ENCODE measurements around a stretch of chr13.

GRCh38 chr13:104011559-104012106 lies 945.4 kb upstream of the SLC10A2 start:
- PRO-cap = bidirectional peak, plus-strand start at chr13:104011733, minus-strand start at chr13:104011626
- RAMPAGE, long total RNA, 3 experiments = no peak in any of the 3 experiments

GRCh38 chr13:104015069-104015561 lies 948.9 kb upstream of the SLC10A2 start:
- PRO-cap = no peak
- RAMPAGE, long total RNA, 3 experiments = no peak in any of the 3 experiments

GRCh38 chr13:105139354-105139714 lies 326.5 kb upstream of the DAOA start:
- PRO-cap = no peak
- RAMPAGE, long total RNA, 3 experiments = no peak in any of the 3 experiments

DNA sequence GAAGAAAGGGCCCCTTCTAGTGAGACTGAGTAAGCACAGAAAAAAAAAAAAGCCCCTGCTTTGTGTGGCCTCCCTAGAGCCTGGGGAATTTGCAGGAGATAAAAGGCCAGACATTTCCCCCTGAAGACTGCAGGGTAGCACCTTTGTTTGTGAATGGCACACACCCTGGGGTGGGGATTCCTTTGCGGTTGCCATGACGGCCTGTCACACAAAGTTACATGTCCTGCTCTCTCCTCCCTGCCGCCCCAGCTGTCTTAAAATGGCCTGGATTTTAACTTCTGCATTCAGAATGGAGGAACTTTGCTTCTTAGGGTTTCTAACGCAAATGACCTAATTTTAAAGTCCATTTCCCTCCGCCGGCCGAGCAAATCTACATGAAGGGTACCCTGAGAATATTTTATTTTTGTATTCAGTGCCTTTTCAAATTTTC lies 434.8 kb downstream of the EFNB2 start:
- PRO-cap = no peak
- RAMPAGE, long total RNA, 3 experiments = no peak in any of the 3 experiments

- PRO-cap = no peak
- RAMPAGE, long total RNA, 3 experiments = no peak in any of the 3 experiments
Measured at GRCh38 chr13:106154054-106154574, 381.3 kb downstream of the EFNB2 start.

DNA sequence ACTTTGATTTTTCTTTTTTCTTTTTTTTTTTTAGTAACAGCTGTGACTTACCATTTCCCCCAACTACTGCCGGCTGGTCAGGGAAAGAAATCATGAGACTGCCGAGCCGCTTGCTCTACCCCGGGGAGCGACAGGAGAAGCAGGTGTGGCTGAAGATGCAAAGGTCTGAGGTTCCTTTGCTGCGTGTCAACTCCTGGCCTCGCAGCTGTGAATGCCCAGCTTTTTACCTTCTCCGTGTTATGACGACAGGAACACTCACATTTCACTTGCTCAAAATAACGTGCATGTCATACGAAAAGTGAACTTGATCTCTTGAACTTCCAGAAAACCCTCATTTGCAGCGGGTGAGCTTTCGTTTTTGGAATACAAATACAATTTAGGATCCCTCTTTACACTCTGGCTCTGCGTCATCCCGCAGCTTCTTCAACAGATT lies 117.9 kb downstream of the EFNB2 start:
- PRO-cap = no peak
- RAMPAGE, long total RNA, 3 experiments = no peak in any of the 3 experiments

- PRO-cap = no peak
- RAMPAGE, long total RNA, 3 experiments = no peak in any of the 3 experiments
Measured at GRCh38 chr13:106493457-106494214, 41.8 kb downstream of the EFNB2 start.

DNA sequence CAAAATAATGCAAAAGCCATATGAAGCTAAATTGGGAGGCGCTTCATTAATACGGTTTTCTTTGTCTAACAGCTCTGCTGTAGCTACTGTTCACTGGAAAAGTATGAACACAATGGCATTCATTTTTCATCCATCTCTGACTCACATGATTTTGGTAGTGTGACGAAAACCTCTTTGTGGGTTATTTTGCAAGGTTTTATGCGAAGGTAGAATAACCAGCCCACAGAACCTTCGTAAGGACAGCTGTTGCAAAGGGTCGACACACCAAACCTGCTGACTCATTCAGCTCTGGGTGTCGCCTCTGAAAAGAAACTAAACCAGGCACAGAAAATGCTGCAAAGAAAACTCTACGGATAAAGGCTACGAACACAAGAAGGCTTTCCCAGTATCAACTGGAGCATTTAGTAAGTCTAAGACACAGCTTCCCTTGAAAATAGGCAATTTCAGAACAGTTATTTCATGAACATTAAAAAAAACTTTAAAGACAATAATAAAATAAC lies 27.5 kb downstream of the EFNB2 start:
- PRO-cap = no peak
- RAMPAGE, long total RNA, 3 experiments = no peak in any of the 3 experiments

DNA sequence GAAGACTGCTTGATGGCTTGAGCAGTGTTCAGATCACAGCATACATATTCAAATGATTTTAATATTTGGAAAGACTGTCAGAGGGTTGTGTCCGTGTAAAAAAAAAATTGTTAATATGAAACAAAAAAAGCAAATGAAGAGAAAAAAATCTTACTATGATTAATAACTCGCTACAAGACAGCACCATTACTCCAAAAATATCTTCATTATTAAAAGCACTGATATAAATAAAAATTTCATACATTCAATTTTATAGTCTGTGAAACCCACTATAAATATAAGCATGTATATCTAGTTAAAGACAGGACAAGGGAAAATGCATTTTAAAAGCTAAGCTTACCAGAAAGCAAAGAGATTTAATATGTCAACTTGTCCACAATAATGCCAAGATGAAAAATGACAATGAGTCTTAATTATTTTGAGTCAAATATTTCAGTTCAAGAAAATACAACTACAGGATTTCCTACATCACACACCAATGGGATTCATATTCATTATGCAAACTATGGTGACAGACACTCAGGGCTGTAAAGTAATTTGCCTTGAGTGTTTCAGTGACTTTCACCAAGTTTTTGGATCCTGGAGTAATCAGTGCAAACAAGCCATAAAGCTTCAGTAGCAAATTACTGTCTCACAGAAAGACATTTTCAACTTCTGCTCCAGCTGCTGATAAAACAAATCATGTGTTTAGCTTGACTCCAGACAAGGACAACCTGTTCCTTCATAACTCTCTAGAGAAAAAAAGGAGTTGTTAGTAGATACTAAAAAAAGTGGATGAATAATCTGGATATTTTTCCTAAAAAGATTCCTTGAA lies 9.7 kb downstream of the ARGLU1 start:
- PRO-cap = no peak
- RAMPAGE, long total RNA, 3 experiments = no peak in any of the 3 experiments

GRCh38 chr13:107995243-107995637 lies 127.9 kb upstream of the NALF1 start:
- PRO-cap = no peak
- RAMPAGE, long total RNA, 3 experiments = no peak in any of the 3 experiments

GRCh38 chr13:108210030-108210601 lies 5.2 kb downstream of the LIG4 start:
- PRO-cap = no peak
- RAMPAGE, long total RNA, 3 experiments = no peak in any of the 3 experiments

DNA sequence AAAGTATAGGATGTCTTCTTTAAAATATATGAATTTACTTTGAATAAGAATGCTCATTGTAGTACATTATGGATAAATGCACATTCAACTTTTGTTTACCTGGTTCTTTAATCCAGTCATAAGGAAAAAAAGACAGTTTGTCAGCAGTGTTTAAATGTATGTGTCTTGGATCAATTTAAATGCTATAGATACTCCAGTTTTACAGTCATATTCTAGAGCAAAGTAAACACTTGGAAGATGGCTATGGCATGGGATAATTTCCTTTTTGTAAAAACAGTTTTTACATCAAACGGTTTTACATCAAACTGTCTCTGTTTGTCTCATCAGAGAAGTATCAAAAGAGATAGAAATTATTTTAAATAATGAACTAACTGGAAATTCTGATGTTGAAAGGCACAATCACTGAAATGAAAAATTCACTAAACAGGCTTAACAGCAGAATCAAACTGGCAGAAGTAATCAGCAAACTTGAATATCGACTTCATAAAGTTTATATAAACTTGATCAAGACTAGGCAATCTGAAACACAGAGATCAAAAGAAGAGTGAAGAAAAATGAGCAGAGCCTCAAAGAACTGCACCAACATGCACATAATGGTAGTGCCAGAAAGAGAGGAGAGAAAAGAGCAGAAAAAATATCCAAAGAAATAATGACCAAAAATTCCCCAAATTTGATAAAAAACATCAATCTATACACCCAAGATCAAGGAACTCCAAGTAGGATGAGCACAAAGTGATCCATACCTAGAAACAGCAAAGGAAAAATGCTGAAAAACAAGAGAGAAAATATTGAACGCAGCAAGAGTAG lies 25.1 kb downstream of the ABHD13 start:
- PRO-cap = no peak
- RAMPAGE, long total RNA, 3 experiments = no peak in any of the 3 experiments

GRCh38 chr13:108266089-108267014 lies 3.2 kb upstream of the TNFSF13B start:
- PRO-cap = no peak
- RAMPAGE, long total RNA, 3 experiments = no peak in any of the 3 experiments

- PRO-cap = no peak
- RAMPAGE, long total RNA, 3 experiments = no peak in any of the 3 experiments
Measured at GRCh38 chr13:108267388-108267672, 2.2 kb upstream of the TNFSF13B start.

DNA sequence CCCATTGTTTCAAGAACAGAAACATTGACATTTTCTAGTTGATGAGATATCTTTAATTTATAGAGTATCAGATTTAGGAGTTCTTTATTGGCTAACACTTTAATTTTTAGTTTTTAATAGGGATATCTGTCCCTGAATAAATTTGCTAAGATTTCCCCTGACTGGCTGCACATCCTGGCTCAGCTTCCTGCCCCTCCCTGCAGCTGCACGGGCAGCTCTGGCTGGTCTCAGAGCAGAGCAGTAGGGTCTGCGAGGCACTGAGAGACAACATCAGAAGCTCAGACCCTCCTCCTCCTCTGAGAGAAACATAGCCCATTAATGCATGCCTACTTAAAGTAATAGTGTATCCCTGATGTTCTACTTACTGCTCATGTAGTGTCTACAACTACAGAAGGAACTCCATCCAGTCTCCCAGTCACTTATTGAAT lies 139.2 kb downstream of the TNFSF13B start:
- PRO-cap = no peak
- RAMPAGE, long total RNA, 3 experiments = no peak in any of the 3 experiments

GRCh38 chr13:108963324-108963642 lies 333.9 kb downstream of the MYO16 start:
- PRO-cap = no peak
- RAMPAGE, long total RNA, 3 experiments = no peak in any of the 3 experiments

GRCh38 chr13:109267316-109267771 lies 519.0 kb downstream of the IRS2 start:
- PRO-cap = no peak
- RAMPAGE, long total RNA, 3 experiments = no peak in any of the 3 experiments

GRCh38 chr13:109400083-109401198 lies 385.9 kb downstream of the IRS2 start:
- PRO-cap = no peak
- RAMPAGE, long total RNA, 3 experiments = no peak in any of the 3 experiments

GRCh38 chr13:109402914-109403383 lies 383.4 kb downstream of the IRS2 start:
- PRO-cap = no peak
- RAMPAGE, long total RNA, 3 experiments = no peak in any of the 3 experiments

- PRO-cap = no peak
- RAMPAGE, long total RNA, 3 experiments = no peak in any of the 3 experiments
Measured at GRCh38 chr13:109479963-109480645, 306.3 kb downstream of the IRS2 start.

Data from gastrocnemius medialis (tissue), 3 donors.